Smooth muscle cell (in vitro differentiated cells): ENCODE measurements around the genes PRSS36 and TP53TG3C.

DNA sequence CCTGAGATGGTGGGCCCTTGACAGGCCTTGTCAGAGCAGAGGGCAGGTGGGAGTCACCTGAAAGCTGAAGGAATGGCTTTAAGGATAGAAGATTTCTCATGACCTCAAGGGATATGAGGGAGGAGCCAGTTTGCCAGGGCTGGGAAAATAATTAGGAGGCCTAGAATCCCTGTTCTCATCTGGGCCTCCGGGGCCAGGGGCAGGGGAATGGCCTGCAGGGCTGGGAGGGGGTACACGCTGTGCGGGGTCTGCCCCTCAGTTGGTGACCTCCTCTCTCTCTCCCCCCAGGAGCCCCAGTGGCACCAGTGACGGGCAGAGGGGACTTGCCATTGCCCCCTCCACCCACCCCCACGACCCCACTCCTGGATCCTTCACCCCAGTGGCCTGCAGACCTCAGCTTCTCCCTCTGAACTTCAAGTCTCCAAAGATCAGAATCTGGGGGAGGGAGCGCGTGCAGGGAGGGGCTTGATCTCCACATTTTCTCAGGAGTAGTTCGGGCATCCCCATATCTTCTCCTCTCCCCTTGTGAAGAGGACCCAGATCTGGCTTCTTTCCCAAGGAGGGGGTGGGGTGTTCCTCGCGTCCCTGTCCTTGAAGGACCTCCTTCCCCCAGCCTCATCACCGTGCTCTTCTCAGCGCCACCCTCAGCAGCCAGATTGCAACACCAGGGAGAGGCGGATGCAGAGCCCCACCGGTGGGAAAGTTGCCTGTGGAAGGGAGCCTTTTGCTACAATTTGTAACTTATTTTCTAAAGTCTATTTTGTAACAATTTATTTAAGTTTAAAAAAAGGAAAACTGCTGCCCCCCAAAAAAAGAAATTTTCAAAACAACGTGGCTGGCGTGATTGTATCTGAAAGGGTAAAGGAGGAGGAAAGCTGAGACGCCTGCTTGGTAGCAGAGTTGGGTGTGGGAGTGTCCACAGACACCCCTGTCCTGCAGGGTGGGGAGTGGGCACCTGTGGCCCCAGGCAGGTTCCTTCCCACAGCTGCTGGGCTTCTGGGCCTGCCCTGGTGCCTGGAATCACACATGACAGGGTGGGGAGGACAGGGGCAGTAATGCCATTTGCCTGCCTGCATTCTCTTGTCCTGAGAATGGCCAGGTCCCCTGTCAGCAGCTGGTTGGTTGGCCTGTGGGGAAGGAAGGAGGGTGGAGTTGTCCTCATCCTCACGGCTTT is 5.7 kb downstream of the PRSS53 start:
- RAMPAGE, long total RNA: no peak

DNA sequence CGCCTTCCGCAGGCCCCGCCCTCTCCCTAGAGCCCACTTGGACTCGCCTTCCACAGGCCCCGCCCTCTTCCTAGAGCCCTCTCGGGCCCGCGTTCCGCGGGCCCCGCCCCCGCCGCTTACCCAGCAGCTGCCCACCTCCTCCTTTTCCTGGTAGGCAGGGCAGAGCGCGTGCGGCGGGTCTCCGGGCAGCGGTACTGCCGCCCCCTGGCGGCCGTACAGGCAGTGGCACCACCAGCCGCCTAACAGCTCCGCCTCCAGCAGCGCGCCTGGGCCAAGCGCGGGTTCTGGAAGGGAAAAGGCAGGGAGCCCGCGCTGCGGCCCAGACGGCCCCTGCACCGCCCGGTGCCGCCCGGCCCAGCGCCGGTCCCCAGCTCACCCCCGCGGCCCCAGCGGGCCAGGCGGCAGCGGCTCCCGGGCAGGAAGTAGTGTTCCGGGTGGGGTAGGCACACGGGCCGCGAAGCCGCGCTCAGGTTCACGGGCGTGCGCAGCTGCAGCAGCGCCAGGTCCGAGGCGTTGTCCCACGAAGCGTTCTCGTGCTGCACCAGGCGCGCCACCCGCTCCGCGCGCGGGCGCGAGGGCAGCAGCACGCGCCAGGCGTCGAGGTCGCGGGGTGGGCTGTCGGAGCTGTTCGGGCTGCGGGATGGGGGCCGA is 7.0 kb upstream of the PRSS8 start:
- RAMPAGE, long total RNA: no peak

DNA sequence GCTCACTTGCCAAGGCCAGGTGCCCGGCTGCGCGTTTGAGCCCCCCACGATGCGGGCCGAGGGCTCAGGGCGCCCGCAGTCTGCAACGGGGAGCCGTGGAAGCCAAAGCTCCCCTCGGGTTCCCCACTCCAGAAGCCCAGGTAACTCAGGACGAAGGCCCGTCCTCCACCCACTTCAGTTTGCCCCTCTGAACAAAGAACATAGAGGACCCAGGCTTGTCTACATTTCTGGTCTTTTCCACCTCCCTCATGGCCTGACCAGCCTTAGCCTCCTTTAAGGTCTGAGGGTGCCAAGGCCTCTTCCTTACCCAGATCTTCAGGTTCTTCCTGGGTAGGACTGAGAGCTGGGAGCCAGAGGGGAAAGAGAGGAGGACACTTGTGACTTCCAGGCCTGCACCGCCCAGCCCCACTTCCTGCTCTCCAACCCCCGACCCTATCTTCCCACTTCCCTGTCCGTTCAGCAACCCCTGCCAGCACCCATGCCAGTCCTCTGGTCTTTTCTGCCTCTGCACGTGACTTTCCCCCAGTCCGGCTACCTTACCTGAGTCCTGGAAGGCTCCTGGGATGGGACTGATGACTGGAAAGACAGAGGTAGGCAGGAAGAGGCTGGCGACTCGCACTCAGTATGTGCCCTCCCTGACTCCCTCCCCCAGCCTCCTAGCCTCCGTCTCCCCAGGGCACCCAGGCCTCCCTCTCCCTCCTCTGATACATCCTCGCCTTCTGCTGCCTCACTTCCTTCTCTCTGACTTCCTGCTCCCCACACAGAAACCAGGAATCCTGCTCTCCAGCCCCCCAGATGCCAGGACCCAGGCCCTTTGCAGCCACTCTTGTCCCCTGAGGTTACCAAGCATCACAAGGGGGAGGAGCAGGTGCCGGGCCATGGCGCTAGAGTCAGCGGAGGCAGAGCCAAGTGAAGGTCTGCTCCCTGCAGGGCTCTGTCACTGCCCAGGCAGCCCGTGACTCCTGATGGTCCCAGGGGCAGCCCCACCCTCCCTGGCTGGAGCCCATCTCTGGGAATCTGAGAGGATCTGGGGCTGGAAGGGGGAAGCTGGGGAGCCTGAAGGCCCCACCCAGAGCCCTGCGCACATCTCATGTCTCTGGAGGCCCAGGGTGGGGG is at the start of gene PRSS36:
TSS of gene PRSS36 (minus strand) at position 911 of the 1,116 bp plus-strand sequence.
- RAMPAGE, long total RNA: no peak

DNA sequence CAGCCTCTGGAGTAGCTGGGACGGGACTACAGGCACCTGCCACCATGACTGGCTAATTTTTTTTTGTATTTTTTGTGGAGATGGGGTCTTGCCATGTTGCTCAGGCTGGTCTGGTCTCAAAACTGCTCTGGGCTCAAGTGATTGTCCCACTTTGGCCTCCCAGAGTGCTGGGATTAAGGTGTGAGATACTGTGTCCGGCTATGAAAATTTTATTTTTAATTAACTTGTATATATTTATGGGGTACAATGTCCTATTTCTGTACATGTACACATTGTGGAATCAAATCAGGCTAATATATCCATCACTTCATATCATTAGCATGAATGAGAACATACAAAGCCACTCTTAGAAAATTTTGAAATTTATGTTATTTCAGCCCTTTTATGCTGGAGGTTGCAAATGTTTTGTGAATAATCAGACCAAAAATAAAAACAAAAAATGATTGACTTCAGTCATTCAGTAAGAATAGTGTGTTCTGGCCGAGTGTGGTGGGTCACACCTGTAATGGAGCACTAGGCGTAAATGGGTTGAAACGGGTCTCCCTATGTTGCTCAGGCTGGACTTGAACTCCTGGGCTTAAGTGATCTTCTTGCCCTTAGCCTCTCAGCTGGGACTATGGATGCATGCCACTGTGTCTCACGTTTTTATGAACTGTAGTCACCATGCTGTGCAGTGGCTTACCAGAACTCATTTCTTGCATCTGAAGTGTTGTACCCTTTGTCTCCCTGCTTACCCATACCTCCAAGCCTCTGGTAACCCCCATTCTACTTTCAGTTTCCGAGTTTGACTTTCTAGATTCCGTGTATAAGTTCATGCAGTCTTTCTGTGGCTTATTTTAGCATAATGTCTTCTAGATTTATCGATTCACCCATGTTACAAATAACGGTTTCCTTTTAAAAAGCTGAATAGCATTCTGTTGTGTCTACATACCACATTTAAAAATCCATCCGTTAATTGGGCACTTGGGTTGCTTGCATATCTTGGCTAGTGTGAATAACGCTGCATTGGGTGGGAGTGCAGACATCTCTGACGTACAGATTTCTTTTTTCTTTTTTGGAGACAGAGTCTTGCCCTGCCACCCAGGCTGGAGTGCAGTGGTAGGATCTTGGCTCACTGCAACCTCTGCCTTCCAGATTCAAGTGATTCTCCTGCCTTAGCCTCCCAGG is 7.8 kb downstream of the PYCARD start:
- RAMPAGE, long total RNA: no peak

DNA sequence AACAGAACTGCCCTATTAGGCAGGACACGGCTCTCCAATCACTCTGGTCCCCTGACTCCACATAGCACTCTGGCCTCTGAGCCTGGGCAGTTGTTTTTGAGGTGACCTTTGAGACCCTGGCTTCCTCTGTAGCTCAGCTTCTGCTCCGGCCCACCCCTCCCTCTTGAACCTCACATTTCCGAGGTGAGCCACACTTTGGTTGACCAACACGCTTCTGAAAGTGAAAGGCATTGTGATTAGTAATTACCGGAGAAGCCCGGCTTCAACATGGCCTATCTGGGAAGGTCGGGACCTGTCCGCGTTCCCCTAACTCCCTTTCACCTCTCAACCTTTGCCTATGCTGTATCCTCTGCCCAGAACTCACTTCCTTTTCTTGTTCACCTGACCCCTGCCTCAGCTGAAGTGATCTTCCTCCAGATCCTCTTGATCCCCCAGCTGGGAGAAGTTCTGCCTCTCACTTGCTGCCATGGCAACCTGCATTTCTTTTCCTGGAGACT is 10.2 kb upstream of the ITGAX start:
- RAMPAGE, long total RNA: no peak

GRCh38 chr16:31371287-31371770 is 16.4 kb downstream of the ITGAX start:
- RAMPAGE, long total RNA: no peak

GRCh38 chr16:31384019-31384497 is 9.1 kb upstream of the ITGAD start:
- RAMPAGE, long total RNA: no peak

- RAMPAGE, long total RNA: no peak
Measured at GRCh38 chr16:31484472-31485548, 1.9 kb downstream of the SLC5A2 start.

DNA sequence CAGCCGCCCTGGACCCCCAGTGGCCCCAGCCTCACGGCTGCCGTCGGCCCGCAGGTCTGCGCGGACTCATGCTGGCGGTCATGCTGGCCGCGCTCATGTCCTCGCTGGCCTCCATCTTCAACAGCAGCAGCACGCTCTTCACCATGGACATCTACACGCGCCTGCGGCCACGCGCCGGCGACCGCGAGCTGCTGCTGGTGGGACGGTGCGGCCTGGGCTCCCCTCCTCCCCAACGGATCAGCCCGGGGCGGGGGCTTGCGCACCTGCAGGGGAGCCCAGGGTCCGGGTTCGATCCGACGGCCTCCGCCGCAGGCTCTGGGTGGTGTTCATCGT is 5.6 kb downstream of the SLC5A2 start:
- RAMPAGE, long total RNA: no peak

DNA sequence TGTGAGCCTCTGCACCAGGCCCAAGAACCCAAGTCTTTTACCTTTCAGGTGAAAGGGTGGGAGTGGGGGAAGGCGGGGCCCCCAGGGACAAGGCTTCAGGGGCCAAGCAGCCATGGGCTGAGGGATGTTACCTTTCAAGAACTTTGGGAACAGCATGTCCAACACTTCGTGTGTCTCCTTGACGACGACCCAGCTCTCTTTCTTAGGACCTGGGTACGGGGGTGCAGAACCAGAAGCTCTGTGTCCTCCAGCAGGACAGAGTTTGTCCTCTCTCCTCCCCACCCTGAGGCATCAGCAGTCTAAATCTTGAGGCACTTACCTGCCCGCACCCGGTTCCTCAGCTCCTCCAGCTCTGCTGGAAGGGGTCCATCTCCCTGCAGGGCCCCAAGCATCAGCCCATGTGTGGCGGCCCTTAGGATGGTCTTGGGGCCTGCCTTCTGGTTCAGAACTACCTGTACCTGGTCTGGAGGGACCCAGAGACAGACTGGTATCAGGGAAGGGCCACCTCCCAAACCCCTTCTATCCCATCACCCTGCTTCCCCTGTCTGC is 9.0 kb downstream of the SLC5A2 start:
- RAMPAGE, long total RNA: no peak

DNA sequence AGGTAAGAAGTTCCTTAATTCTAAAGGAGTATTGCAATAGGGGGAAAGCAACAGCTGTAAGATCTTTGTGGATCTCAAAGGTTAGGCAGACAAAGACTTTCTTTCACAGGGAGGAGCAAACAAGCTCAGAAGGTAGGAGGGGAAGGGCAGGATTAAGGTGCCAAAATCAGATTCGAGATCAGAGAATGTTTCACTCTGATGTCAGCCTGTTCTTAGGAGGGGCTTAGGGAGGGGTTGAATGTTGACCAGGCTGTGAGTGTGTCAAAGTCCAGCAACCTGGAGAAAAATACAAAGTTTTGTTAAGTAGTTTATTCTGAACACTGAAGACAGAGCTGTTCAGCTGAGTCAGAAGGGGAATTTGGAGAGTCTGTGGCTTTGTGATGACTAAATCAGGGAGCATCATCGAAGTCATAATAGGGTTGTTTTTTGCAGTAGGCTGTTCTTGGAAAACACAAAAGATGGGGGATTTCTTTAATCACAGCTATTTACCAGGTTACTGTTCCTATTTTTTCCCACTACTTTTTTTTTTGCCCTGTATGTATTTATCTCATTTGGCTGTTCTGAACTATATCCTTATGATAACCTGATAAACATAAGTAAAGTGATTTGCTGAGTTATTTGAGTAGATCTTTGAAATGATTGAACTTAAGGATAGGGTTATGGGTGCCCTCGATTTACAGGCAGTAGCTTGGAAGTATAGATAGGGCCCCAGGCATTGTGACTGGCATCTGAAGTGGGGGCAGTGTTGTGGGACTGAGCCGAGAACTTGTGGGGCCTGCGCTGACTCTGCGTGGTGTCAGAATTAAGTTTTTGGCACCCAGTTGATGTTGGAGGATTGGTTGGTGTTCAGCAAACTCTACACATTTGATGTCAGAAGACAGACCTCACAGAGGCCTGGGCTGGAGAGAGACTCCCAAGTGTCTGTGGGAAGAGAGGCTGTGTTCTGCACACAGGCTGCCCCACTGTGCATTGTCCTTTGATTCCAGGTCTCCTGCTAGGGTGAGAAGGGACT is 4.0 kb downstream of the ZNF267 start:
- RAMPAGE, long total RNA: no peak

DNA sequence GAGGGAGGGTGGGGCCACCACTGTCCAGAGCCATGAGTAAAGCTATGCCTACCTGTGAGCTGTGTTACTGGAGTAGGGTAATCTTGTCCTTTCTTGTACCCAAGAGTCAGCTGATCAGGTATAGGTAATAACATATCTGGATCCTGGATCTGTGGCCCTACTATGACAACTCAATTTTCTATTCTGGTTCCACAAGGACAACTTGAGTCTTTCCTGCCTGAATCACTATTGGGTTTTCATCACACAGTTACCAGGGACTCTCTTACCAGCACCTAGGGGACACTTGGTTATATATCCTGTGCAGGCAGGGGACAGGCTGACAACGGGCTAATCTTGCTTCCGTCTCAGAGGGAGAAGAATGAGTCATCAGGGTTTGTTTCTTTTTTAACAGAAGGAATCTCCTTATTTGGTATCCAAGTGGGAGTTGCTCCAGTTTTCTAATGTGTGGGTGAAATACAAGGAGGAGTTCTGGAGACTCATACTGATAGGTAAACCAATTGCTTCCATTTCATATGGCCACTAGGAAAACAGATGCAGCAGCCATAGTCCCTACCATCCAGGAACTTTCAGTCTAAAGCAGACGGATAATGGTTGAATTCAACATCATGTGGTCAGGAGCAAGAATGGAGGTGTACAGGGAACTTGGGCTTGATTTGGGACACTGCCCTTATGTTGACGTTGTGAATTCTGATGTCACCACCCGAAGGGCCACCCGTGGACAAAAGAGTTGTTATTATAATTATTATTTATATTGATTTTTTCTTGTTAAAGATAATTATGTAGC is 6.9 kb downstream of the ZNF267 start:
- RAMPAGE, long total RNA: no peak

DNA sequence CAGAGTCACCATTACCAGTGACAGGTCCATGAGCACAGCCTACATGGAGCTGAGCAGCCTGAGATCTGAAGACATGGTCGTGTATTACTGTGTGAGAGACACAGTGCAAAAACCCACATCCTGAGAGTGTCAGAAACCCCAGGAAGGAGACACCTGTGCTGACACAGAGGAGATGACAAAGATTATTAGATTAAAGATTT is 78.7 kb downstream of the ZNF267 start:
- RAMPAGE, long total RNA: no peak

DNA sequence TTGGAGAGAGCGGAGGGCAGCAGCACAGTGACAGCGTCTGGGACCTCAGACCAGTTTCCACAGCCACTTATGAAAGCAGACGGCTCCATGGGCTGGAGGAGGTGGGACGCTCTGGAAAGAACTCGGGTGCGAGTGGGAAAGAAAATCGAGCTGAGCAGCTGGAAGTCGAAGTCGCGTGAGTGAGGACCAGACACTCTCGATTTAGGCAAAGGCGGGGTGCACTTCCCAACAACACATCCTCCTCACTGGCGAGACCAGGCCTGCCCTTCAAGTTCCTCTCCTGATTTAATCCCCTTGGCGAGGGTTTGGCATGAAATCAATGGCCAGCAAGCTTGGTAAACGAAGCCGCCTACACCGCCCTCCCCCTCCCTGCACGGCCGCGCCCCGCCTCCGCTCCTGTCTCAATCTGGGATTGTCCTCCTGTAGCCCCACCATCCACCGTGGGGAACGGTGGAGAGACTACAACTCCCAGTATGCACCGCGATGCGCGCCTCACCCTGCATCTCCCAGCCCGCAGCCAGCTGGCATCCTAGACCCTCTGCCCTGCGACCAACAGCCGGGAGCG is at the start of gene TP53TG3C:
TSS of gene TP53TG3C (plus strand) at position 416 of the 565 bp plus-strand sequence.
- RAMPAGE, long total RNA: no peak

DNA sequence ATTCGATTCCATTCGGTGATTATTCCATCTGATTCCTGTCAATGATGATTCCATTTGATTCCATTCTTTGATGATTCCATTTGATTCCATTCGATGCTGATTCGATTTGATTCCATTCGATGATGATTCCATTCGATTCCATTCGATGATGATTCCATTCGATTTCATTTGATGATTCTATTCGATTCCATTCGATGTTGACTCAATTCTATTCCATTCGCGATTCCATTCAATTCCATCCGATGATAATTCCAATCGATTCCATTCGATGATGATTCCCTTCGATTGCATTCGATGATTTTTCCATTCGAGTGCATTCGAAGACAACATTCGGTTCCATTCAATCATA is 1496.6 kb downstream of the TP53TG3F start:
- RAMPAGE, long total RNA: no peak

DNA sequence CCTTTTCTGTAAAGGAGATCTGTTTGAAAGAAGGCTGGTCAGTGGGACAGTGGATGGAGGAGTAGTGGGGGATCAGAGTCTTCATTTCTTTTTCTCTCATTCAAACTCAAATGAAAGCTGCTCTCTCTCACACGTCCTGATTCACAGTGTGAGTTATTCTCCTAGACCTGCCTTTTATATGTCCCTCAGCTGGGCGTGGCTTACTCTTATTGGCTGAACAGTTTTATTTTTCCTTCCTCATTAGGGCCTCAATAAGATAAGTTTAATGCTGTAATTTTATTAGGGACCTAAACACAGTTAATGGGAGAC is 1925.5 kb downstream of the TP53TG3F start:
- RAMPAGE, long total RNA: no peak

GRCh38 chr16:46743256-46743971 is 4.7 kb downstream of the MYLK3 start:
- RAMPAGE, long total RNA: no peak

DNA sequence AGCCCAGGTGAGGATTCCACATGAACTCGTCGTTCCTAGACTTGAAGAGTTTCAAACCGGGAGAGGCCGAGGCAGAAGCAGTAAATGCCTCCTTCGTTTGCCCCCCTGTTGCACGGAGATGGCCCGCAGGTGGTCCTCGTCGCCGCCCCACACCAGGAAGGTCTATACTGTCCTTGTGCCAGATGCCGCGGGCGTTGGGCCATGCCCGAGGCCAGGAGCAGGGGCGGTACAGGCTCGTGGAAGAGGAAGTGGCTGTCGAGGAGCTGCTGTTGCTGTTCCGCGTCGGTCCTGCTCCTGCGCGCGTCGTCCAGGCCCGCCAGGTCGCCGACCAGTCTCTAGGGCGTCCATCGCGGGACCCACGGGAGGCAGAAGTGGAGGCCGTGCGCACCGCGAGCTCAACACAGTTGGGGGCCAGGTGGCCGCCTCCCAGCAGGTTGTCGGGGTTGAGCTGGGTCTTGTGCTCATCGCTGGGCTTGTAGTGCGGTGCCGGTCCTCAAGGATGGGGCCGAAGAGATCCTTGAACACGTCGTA is 12.9 kb upstream of the C16orf87 start:
- RAMPAGE, long total RNA: no peak

DNA sequence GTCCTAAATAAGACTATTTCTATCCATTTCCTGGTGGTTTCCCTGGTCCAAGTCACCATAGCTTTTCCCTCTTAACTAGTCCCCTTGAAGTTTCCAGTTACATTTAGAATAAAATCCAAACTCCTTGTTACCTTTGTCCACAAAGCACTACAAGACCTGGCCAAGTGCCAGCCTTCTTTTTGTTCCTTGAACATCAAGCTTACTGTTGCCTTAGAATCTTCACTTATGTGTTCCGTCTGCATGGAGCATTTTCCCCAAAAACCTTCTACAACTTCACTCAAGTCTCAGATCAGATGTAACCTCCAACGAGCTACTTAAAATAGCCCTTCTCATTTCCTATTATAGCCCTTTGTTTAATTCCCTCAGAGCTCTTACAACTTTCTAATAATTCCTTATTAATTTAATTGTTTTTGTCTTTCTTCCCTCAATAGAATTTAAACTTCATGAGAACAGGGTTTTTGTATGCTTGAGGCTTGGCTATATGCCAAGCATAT is 101.3 kb downstream of the ITFG1 start:
- RAMPAGE, long total RNA: no peak

DNA sequence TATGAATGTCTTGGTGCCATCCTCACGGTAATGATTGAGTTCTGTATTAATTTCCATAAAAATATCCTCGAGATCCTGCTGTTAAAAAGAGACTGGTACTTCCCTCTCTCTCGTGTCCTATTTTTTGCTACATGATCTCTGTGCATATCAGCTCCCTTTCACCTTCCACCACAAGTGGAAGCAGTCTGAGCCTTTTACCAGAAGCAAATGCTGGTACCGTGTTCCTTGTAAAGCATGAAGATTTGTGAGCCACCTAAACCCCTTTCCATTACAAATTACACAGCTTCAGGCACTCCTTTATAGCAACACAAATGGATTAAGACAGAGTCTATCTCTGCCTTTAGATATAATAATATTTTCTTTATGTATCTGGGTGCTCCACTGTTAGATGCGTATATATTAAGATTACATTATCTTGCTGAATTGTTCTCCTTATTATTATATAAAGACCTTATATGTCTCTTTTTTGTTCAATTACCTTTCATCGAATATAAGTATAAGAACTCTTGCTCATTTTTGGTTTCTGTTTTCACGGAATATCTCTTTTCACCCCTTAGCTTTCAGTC is 40.2 kb downstream of the ITFG1 start:
- RAMPAGE, long total RNA: no peak